ENCODE data around the genes ARIH1, CD276 and TBC1D21.

- PRO-cap, 2 experiments = no peak in any of the 2 experiments
These were observed 20.3 kb upstream of the NR2E3 start for GRCh38 chr15:71789957-71790649.

- PRO-cap, 2 experiments = no peak in any of the 2 experiments
These were observed 5.7 kb downstream of the HEXA start for GRCh38 chr15:72370182-72370487.

- PRO-cap, 2 experiments = peak in 2 of 2 experiments; most common plus-strand start chr15:72473112 (in 2); most common minus-strand start chr15:72473113 (in 1)
These were observed 1.3 kb upstream of the ARIH1 start for GRCh38 chr15:72472876-72473245.

DNA sequence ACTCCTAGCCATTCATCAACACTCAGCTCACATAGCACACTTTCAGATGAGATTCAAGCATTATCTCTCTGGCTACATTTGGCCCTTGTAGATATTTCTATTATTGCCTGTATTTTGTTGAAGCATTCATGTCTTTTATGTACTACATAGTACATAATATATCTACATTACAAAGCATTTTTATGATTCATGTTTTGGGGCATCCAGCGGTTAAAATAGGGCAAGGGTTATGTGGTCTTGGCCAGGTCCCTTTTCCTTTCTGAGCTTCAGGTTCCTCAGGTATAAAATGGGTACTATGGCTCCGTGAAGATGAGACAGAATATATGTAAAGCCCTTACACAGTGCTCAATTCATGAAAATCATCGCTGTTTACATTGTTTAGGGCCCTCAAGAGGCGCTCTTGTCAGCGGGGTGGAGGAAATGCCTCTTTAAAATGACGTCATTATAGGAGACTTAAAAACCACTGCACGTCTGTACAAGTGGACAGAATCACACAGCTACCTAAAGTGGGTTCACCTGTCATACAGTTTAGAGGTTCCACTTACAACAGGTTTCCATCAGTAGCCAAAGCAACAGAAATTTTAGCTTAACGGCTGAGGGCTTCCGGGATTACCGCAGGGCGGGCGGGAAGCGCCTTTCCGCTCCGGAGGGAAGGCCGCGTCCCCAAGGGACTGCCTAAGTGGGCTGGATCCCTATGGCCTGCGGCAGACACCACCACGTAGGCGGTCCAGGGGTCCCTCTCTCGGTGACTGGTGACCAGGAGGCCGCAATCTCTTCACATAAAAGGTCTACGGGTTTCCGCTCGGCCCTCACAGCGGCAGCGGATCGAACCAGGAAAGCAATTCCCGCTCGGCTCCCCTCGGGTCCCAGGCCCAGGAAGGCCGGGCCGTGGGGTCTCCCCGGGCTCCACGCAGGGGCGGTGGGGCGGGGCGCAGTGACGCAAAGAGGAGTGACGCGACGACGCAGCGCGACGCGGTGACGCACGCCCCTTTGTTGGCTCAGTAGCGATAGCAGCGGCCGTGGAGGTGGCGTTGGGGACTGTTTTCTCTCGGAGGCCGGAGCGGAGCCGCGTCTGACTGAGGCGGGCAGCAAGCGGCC is at the start of gene ARIH1:
TSS of gene ARIH1 (plus strand) at position 1,001 of the 1,098 bp plus-strand sequence.
- PRO-cap, 2 experiments = peak in 2 of 2 experiments; most common plus-strand start position 1,001 of the sequence (in 2); most common minus-strand start position 880 of the sequence (in 2)

- PRO-cap, 2 experiments = no peak in any of the 2 experiments
These were observed 2.1 kb downstream of the ARIH1 start for GRCh38 chr15:72476140-72476690.

DNA sequence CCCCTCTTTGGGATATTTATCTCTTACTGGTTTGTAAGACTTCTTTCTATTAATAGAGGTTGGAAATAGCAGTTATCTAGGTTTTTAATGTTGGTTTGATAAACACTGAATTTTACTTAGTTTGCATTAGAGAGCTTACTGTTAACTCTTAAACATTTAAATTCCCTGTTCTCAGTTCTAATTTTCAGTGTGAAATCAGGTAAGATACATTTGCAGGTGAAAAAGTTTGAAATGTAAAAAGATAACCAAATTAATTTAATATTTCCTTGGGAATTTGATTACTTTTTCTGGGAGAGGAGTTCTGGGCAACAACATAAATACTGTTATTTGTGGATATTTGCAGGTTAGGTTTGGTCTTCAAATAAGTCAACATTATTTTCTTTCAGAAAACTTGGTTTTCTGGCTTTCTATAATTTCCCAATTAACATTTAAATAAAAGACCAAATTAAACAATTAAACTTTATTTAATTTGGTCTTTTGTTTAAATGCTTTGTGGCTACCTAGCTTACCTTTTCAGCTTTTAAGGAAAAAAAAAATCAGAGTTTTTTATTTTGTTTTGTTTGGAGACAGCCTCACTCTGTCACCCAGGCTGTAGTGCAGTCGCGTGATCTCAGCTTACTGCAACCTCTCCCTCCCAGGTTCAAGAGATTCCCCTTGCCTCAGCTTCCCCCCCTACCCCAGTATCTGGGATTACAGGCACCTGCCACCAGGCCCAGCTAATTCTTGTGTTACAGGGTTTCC is 3.3 kb downstream of the ARIH1 start:
- PRO-cap, 2 experiments = no peak in any of the 2 experiments

- PRO-cap, 2 experiments = peak in 1 of 2 experiments; most common plus-strand start chr15:72509671 (in 1)
These were observed 35.4 kb downstream of the ARIH1 start for GRCh38 chr15:72509408-72509957.

DNA sequence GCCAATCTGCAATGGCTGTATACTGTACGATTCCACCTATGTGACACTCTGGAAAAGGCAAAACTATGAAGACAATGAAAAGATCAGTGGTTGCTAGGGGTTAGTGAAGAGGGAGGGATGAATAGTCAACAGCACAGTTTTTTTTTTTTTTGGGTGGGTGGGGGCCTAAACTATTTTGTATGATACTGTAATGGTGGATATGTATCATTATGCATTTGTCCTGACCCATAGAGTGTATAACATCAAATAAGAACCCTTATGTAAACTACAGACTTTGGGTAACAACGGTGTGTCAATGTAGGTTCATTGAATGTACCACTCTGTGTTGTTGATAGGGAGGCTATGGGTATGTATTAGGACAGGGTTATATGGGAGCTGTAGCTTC is 49.2 kb downstream of the ARIH1 start:
- PRO-cap, 2 experiments = no peak in any of the 2 experiments

DNA sequence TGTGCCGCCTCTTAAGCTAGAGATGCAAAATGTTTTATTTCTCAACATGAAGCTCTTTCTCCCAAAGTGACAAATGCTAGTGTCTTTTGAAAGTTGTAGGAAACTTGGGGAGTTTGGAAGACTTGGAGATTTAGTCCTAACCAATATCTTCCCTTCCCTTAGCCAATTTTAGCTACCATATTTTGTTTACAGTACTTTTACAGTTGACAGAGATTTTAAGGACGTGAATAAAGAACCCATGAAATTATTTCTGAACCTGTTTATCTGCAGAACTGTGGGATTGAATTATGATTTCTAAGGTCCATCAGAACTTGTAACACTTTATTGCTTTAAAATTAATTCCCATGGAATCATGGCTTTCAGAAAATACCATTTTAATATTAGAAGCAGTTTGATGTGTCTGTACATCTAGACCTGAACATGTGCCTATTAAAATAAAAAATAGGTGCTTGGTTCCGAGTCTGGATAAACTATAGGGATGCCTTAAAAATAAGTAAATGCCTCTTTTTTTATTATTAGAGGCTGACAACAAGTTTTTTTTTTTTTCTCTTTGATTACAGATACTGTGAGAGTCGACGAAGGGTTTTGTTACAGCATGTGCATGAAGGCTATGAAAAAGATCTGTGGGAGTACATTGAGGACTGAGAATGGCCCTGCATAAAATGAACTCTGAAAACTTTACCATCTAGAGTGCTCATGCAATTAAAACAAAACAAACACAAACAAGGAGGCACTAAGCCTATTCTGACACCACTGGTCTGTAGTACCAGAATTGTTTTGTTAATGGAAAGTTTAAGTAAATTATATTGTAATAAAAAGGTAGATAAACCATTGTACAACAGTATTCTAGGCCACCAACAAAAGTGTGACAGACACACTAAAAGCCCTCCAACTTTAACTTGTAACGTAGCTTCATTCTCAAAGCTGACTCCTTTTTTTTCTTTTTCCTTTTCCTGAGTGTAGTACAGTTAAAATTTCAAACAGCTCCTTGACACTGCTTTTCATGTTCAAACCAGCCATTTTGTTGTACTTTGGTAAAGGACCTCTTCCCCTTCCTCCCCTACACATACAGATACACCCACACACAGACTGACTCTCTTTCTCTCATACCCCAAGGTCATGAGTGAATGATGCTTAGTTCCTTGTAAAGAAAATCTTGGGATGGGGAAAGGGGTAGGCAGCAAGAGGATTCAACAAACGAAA is 71.4 kb upstream of the GOLGA6B start:
- PRO-cap, 2 experiments = no peak in any of the 2 experiments

DNA sequence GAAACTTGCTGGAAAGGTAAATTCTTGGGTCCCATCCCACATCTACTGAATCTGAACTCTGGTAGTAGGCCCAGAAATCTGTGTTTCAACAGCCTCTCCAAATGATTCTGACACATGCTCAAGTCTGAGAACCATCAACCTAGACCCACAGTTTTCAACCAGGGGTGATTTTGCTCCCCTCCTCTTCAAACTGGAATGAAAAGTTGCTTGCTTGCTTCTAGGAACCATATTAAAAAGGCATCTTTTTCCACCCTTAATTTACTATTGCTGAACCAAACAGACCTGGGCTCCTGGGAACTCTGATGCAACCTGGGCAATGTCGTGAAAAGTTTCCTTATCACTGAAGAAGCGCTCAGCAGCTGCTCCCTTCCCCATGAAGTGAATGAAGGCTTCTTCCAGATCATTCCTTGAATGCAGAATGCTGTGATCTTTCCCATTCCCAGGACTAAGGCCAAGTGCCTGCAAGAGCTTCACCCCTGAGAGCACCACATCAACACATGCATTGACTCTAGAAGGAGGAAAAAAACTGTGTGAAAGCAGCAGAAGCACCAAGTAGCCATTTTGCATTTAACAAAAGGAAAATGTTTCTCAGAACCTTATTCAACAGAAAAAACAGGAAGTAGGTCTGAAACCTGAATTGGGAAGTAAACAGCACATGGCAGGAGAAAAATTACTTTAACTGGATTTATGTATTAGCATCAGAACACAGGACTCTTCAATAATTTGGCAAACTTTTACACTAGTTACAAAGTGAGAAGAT is 8.8 kb downstream of the ADPGK start:
- PRO-cap, 2 experiments = no peak in any of the 2 experiments

- PRO-cap, 2 experiments = peak in 2 of 2 experiments; most common plus-strand start chr15:72782677 (in 1); most common minus-strand start chr15:72782680 (in 1)
These were observed 1.1 kb downstream of the ADPGK start for GRCh38 chr15:72782556-72782842.

DNA sequence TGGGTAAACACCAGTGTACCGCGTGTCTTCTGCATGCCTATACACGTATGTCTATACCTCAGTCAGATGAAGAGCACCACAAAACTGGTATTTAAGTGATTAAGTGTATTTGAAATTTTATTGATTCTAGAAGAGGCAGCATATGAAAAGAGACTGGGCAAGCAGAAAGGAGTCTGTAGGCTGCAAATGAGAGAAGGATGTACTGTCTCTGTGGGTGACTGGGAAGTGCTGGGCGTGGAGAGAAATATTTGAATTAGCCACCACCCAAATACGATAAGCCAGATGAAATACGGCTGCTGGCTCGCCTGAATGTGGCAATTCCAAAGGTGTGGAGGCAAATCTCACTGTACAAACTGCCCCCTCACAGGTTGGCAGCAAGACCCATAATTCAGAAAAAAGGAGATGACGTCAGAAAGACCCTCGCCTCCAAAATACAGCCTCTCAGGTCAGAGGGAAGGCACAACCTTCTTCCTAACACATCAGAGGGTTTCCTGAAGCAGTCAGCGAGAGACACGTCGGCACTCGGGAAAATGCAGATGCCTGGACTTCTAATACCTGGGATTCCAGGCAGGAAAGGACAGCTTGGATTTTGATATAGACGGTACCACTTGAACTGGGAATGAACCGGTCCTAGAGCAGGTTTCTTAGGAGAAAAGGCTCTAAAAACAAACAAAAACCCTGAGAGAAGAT is 53.3 kb upstream of the NEO1 start:
- PRO-cap, 2 experiments = no peak in any of the 2 experiments

- PRO-cap, 2 experiments = no peak in any of the 2 experiments
These were observed 132.5 kb downstream of the HCN4 start for GRCh38 chr15:73236291-73236603.

- PRO-cap, 2 experiments = no peak in any of the 2 experiments
These were observed 61.3 kb downstream of the NPTN start for GRCh38 chr15:73571977-73572176.

GRCh38 chr15:73683692-73684643 is at the start of gene CD276:
Gene CD276 (plus strand): TSS chr15:73684383.
- PRO-cap, 2 experiments = no peak in any of the 2 experiments

DNA sequence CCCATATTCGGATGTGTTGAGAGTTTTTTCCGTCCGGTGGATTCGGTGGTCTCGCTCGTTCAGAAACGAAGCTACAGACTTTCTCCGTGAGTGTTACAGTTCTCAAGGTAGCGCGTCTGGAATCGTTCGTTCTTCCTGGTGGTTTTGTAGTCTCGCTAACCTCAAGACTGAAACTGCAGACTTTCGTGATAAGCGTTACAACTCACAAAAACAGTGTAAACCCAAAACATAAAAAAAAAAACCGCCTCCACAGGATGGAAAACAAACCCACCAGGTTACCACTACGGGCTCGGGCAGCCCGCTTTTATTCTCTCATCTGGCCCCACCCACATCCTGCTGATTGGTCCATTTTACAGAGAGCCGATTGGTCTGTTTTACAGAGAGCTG is 21.7 kb downstream of the INSYN1 start:
- PRO-cap, 2 experiments = no peak in any of the 2 experiments

- PRO-cap, 2 experiments = no peak in any of the 2 experiments
These were observed at the start of gene TBC1D21 for GRCh38 chr15:73873376-73873793. Gene TBC1D21 (plus strand): TSS chr15:73873564.

DNA sequence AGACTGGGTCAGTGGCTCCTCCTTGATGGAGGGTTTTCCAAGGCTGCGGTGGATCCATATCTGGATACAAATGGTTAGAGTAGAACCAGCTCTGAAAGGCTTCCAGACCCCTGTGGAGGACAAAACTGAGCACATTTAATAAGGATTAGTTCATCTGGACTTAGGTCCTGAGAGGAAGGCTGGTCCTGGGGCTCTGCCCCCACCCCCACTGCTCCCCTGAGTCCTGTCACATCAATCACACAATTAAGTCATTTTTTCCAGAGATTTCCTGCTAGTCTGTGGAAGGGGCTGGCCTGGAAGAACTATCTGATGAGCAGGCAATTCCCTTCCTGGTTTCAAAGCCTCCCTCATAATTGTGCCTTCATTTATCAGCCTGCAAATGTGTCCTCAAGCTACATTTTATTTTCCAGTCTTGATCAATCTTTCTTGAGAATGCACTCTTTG is 16.0 kb downstream of the TBC1D21 start:
- PRO-cap, 2 experiments = no peak in any of the 2 experiments

GRCh38 chr15:73930270-73930673 is 4.0 kb downstream of the LOXL1 start:
- PRO-cap, 2 experiments = no peak in any of the 2 experiments

DNA sequence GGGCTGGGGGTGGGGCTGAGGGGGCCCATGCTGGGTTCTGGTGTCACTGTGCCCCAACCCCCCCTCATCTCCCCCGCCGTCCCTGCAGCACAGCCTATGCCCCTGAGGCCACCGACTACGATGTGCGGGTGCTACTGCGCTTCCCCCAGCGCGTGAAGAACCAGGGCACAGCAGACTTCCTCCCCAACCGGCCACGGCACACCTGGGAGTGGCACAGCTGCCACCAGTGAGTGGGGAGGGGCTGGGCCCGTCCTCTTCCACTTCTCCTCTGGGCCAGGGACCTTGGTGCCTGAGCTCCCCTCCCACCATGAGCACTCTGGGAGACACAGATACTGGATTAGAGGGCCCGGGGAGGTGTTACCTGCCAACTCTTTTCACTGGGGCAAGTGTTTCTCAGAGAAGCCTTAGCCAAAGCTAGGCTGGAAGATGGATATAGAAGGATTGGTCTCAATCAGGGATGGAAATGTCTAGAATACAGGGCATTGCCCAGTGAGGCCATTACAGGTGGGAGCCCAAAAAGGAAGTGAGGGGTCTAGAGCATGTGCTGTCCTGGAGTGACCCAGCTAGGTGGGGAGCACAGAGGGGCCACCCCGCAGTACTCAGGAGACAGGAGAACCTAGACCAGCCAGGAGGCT is 20.2 kb downstream of the LOXL1 start:
- PRO-cap, 2 experiments = no peak in any of the 2 experiments

Data from cytotoxic T cell (primary cell).